Measurements from ENCODE around the gene CMTM7.

DNA sequence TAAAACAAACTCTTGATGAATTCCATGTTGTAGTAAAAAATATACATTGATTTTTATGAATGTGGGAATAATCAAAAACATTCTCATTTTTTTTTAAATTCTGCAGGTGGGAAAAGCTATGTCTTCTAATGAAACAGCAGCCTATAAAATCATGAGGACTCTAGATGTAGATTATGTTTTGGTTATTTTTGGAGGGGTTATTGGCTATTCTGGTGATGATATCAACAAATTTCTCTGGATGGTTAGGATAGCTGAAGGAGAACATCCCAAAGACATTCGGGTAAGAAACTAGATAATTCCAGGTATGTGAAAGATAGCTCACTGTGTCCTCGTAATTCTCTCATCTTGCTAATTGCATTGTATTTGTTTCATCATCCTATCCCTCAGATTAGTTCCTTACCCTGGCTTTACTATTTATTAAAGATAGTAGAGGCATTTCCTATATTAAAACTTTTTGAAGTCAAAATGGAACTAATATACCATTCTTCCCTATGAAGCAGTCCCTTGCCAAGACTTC is 93.2 kb downstream of the STT3B start:
- PRO-cap: no peak

DNA sequence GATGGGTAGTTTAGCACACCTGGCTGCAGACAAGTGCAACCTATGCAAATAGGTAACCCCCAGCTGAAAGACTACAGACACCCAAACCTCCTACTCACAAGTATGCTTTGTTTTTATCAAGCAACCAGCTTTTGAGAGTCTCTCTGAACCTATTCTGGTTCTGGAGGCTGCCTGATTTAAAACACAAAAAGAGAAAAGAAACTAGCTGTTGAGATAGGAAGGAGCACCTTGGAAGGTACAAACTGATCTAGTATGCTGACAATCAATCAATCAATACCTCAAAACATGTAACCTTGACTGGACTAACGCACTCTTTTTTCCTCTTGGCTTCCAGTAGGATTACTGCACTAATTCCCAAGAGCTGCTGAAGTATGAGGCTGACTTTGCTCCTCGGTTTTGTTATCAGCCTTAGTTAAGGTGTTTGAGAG is 63.6 kb downstream of the OSBPL10 start:
- PRO-cap: no peak

DNA sequence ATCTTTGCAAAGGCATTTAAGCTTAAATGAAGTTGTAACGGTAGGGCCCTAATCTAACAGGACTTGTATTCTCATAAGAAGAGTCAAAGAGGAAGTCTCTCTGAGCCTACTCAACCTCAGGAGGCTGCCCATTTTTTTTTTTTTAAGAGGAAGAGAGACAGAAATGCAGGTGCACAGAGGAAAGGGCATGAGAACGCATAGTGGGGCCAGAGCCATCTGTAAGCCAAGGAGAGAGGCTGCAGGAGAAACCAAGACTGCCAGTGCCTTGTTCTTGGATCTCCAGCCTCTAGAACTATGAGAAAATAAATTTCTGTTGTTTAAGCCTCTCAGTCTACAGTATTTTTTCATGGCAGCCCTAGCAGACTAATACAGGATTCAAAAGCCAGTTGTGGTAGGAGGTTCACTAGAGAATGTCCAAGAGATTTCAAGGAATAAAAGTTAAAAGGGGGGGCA is 28.5 kb downstream of the ZNF860 start:
- PRO-cap: no peak

GRCh38 chr3:32045194-32045913 is 61.1 kb upstream of the GPD1L start:
- PRO-cap: no peak

- PRO-cap: bidirectional peak, plus-strand start at chr3:32238159, minus-strand start at chr3:32238087
Measured at GRCh38 chr3:32237632-32238427, 650 bp upstream of the CMTM8 start.

DNA sequence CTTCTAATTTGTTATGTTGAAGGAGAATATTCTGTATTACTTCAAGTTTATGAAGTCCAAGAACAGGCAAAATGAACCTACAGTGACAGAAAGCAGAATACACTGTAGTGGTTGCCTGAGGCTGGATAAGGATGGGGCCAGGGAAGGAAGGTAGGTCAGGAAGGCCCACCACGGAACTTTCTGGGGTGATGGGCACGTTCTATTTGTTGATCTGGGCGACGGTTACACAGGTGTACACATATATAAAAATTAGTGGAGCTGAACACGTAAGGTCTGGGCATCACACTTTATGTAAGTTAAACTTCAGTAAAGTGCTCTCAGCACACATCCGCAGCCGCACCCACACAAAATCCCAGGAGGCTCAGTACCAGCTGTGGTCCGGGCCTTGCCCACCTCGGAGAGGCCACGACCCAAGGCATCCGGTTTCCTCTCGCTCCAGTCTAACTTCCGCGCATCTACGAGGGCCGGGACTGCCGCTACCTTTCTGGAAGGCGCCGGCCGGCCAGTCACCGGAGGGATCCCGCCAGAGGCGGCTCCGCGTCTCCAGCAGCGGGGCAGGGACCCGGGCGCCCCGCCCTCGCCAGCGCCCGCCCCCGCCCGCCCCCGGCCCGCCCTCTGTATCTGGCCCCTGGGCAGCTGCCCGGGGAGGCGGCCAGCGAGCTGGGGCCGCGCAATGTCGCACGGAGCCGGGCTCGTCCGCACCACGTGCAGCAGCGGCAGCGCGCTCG is at the start of gene CMTM7:
Gene CMTM7 (plus strand): TSS at position 620 of the 728 bp plus-strand sequence.
- PRO-cap: bidirectional peak, plus-strand start at position 620 of the sequence, minus-strand start at position 543 of the sequence

DNA sequence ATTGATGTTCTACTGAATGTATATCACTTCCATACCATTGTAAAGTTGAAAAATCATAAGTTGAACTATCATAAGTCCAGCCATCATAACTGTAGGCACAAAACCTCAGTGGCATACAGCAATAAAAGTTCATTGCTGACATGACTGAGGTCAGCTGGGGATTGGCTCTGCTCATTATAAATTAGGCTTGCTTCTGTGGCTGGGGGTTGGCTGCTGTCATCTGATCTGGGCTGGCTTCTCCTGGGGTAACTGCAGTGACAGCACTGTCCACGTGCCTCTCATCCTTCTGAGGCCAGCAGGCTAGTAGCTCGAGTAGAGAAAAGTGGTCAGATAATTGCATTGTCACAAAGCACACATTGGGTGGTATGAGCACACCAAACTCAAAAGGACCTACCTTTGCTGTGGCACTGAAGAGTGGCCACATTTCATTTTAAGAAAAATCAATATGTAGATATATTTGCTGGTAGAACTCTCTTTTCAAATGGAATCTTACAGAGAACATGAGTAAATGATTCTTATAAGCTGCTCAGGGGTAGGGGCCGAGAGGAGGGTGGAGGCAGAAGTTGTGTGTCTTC is 31.3 kb downstream of the CMTM7 start:
- PRO-cap: no peak

DNA sequence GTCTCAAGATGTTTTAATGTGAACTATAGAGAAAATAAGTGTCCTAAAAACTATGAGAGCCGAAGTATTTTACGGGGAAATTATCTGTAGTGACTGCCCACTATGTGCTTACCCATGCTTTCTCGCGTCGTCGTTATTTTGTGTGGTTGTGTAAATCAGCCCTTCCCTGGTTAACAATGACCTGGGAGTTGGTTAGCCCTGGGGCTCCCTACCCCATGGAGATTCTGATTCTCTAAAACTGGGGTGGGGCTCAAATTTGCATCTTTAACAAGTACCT is 26.1 kb downstream of the TRIM71 start:
- PRO-cap: no peak

DNA sequence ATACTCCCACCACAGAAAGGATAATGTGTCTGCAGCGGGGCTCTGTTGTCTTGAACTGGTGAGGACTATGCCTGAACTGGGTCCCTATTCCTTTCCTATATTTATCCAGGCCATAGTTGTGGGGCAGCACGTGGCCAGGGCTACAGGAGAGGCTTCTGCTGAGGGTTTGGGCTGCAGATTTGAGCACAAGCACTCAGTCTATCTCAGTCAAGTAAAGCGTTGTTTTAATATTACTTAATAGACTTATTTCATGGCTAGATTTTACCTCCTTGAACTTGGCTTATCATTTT is 50.9 kb downstream of the TRIM71 start:
- PRO-cap: no peak

- PRO-cap: no peak
Measured at GRCh38 chr3:32870221-32870902, 52.6 kb downstream of the TRIM71 start.

DNA sequence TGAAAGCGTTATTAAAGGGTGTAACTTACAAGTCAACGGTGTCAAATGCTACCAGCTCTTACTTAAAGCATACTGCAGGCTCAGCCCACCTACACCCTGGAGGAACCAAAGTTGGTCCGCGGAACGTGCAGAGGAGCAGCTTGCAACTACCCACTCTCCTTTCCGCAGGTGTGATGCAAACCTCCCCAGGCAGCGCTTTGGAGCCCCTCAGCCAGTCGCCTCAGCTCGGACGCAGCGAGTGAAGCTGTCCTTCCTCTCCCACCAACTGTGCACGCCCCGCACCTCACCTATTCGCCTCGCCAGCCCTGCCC is 939 bp downstream of the GLB1 start:
- PRO-cap: no peak

DNA sequence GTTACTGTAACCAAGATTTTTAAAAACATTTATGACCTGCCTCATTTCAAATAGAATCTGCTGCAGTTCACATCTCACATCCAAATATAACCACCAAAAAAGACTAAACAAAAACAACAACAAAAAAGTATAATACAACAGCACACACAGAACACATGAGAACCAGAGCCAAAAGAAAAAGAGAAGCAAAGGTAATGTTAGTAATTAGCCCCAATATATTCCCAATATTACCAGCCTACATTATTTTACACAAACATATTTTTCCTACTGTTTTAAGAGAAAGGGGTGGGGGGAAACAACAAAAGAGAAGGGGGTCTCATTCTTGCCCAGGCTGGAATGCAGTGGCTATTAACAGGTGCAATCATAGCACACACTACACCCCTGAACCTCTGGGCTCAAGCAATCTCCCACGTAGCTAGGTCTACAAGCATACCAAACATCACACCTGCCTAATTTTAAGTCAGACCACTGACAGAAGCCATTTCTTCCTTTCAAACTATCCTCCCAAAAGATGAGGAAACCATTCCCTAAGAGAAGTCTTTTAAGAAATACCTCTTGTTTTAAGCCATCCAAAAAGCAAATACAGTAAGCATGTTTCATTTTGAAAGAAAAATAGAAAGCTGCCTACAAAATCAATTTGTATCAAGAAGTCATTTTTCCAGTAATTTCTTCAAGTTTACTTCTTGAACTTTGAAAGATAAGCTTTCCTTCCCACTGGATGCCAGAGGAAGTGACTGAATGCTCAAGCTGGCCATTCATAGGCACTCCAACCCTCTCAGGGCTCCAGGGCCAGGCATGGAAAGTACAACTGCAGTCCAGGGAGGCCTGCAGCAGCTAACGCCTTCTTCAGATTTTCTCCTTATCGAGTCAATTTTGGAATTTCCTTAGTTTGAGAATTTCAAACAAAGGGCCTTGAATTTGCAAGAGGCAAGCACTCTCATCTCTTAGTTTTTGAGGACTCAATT is 3.0 kb downstream of the UBP1 start:
- PRO-cap: no peak

DNA sequence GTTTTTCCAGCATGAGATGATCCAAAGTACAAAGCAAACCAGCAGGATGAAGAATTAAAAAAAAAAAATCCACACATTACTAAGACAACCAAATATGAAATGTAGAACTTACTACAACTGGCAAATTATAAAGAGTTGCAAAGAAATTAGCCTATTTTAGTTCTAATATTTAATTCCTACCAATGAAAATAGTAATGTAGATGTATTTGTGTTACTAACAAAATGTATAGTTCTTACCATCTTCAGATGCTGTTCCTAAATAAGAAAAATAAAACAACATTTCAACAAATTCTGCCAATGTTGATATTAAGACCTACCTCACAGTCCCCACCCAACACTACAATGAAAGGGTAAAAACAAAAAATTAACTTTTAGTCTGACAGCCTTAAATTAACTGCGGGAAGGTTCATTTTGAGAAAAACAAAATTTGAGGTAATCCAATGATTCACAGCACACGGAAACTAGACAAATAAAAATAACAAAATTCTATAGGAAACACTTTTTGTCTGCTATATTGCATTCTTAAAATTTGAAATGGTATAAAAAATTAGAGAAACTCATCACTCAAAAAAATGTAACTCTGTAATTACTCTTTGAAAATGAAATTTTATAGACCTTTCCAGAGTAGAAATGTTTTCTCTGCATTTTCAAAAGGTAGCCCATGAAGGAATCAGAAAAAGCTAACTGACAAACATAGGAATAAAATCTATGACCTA is 123.2 kb downstream of the CLASP2 start:
- PRO-cap: no peak

GRCh38 chr3:33925461-33925819 is 127.0 kb downstream of the PDCD6IP start:
- PRO-cap: no peak

- PRO-cap: no peak
Measured at GRCh38 chr3:35505078-35505665, 134.2 kb upstream of the ARPP21 start.

- PRO-cap: no peak
Measured at GRCh38 chr3:36831106-36831758, 66.9 kb upstream of the DCLK3 start.

DNA sequence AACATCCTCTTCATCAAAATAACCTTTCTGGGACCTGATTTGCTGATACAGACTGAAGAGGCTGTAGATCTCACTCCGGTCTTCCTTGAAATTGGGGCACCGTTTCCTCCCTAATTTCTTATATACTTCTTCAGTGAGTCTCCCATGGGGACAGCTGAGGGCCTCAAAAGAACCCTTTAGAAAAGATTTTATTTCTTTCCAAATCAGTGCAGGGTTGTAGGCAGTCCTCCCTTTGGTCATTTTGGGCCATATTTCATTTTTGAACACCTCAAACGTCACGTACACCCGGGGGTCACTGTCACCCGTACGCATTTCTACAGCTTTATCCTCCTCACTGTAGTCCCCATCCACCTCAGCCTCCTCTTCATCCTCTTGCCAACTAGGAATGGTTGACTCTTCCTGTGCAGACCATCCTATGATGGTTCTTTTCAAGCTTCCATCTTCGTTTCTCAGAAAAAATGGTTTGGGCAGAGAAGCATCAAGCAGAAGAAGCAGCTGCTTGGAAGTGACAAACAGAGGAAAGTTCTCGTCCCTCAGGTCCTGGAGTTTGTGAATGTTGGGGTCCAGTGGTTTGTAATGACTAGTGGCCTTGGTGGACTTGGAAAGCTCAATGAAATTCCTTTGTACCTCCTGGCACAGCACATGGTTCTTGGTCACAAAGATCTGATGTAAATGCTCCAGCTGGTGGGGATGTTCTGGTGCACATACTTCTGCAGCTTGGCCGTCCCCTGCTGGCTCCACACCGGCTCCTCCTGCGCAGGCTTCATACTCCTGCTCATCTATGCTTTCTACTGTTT is 89.2 kb downstream of the TRANK1 start:
- PRO-cap: no peak

DNA sequence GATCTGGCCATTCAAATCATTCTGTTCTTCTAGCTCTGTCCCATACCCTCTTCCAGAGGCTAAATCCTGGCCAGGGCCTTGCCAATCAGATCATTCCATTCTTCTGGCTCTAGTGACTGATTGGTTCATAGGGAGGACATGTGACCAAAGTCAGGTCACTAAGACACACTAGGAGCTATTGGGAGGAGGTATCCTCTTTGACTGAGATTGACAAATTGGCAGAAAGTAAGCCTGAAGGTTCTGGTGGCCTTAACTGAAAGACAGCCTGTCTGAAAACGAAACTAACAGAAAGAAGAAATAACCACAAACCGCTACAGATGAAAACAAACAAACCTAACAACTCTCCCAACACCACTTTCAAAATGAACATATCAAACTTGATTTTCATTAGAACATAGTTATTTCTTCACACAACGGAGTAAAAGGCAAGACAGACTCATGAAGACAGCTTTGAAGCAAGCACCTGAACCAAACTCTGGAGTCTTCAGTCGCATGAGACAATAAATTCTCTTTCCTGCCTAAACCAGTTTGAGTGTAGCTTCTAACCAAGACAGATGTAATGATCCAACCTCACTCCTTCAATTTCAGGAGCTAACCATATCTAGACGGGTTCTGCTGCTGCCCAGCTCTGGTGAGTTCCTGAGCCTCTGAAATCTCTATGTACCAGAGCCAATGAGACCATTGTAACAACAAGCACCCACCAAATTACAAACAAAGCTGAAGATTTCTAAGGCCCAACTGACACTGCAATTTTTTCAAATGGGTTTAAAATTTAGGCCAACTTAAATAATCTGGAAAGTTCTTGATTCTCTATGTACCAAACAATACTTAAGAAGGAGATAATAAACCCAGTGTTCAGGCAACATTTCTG is 68.3 kb downstream of the TRANK1 start:
- PRO-cap: no peak

DNA sequence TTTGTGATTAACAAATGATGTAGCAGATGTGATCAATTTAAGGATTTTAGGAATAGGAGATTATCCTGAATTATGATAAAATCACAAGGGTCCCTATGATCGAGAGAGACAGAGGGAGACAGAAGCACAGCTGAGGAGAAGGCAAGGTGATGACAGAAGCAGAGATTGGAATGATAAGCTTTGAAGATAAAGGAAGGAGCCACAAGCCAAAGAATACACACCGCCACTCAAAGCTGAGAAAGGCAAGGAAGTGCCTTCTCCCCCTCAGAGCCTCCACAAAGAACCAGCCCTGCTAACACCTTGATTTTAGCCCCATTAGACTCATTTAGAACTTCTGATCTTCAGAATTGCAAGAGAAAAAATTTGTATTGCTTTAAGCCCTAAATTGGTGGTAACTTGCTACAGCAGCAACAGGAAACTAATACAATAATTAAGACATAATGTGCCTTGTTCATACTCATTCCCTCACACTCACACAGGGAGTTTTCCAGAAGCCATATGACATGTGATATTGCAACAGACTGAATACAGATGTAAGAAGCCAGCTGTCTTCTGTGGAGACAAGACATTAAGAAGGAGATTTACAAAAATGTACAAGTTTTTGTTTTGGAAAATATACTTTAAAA is 38.2 kb downstream of the TRANK1 start:
- PRO-cap: no peak

DNA sequence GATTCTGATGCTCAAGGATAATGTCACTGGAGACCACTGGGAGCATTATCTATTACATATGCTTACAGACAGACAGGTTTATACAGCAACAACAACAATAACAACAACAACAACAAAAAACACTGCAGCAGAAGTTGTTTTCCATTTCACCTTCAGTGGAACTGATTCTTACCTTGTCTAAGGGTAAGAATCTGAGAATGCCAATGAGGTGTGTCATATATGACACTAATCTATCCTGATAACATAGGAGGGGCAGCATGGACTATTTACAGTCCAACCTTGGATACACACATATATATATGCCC is 9.5 kb upstream of the TRANK1 start:
- PRO-cap: no peak

Measured in bronchus (tissue), 1 donor.